ENCODE measurements around a stretch of chr6.

DNA sequence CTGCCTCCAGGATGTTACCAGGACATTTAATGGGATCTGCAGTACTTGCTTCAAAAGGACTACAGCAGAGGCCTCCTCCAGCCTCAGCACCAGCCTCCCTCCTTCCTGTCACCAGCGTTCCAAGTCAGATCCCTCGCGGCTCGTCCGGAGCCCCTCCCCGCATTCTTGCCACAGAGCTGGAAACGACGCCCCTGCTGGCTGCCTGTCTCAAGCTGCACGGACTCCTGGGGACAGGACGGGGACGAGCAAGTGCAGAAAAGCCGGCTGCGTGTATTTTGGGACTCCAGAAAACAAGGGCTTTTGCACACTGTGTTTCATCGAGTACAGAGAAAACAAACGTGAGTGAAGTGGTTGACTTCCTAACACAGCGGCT, 11.9 kb downstream of the TNFAIP3 start:
- PRO-cap, 6 experiments: peak in 3 of 6 experiments; most common plus-strand start position 219 of the sequence (in 2); most common minus-strand start position 74 of the sequence (in 1)
- RAMPAGE, long total RNA, 2 experiments: no peak in any of the 2 experiments
- RRBS: 23% methylated on average over 2 of the region's 16 CpGs

- PRO-cap, 6 experiments: no peak in any of the 6 experiments
- RAMPAGE, long total RNA, 2 experiments: no peak in any of the 2 experiments
- RRBS: no CpG with 5 or more reads among the region's 12 CpGs
Observed at GRCh38 chr6:137879387-137880358, 12.6 kb downstream of the TNFAIP3 start.

DNA sequence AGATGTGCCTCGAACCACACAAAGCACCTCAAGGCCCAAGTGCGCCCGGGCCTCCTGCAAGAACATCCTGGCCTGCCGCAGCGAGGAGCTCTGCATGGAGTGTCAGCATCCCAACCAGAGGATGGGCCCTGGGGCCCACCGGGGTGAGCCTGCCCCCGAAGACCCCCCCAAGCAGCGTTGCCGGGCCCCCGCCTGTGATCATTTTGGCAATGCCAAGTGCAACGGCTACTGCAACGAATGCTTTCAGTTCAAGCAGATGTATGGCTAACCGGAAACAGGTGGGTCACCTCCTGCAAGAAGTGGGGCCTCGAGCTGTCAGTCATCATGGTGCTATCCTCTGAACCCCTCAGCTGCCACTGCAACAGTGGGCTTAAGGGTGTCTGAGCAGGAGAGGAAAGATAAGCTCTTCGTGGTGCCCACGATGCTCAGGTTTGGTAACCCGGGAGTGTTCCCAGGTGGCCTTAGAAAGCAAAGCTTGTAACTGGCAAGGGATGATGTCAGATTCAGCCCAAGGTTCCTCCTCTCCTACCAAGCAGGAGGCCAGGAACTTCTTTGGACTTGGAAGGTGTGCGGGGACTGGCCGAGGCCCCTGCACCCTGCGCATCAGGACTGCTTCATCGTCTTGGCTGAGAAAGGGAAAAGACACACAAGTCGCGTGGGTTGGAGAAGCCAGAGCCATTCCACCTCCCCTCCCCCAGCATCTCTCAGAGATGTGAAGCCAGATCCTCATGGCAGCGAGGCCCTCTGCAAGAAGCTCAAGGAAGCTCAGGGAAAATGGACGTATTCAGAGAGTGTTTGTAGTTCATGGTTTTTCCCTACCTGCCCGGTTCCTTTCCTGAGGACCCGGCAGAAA, 14.2 kb downstream of the TNFAIP3 start:
- PRO-cap, 6 experiments: no peak in any of the 6 experiments
- RAMPAGE, long total RNA, 2 experiments: no peak in any of the 2 experiments
- RRBS: 95% methylated on average over 8 of the region's 27 CpGs

DNA sequence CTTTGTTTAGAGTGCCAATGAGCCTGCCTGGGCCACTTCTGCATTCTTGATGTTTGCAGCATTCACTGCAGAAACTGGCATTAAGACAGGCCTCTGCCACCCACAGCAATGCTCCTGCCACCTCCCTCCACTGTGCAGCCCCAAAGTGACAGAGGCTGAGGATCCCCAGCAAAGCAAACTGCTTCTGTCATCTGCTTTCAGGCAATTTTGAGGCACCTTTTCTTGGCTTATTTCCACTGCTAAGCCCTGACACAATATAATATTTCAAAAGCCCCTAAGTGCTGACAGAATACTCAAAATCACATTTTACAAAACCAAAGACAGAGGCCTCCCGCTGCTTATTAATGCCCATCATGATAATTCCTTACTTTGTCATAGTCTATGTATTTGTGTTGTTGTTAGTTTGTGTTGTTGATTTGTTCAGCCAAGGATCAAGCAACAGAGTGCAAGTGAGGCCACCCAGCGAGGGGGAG, 61.4 kb downstream of the TNFAIP3 start:
- PRO-cap, 6 experiments: no peak in any of the 6 experiments
- RAMPAGE, long total RNA, 2 experiments: no peak in any of the 2 experiments
- RRBS: no CpG with 5 or more reads among the region's 2 CpGs

GRCh38 chr6:138088321-138089041, 18.7 kb downstream of the PERP start:
- PRO-cap, 6 experiments: no peak in any of the 6 experiments
- RAMPAGE, long total RNA, 2 experiments: no peak in any of the 2 experiments
- RRBS: no CpG with 5 or more reads among the region's 6 CpGs

GRCh38 chr6:138386849-138387323, 9.2 kb downstream of the SMIM28 start:
- PRO-cap, 6 experiments: no peak in any of the 6 experiments
- RAMPAGE, long total RNA, 2 experiments: no peak in any of the 2 experiments
- RRBS: no CpG with 5 or more reads among the region's 3 CpGs

GRCh38 chr6:138431577-138432820, 28.0 kb downstream of the HEBP2 start:
- PRO-cap, 6 experiments: no peak in any of the 6 experiments
- RAMPAGE, long total RNA, 2 experiments: no peak in any of the 2 experiments
- RRBS: 89% methylated on average over 3 of the region's 33 CpGs

DNA sequence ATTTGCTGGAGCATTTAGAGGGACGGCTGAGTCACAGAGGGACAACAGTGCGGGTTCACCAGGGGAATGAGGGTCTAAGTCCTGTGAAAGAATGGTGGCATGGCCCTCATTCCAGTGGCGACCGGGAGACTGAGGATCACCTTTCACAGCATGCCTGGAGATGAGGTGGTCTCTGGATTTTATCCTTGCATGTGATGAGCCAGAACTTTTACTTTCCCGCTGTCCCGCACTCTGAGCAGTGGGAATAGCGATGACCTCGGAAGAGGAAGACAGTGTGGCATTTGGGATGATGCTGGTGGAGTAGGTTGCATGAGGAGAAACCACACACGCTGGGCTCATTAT, 28.8 kb downstream of the HEBP2 start:
- PRO-cap, 6 experiments: peak in 1 of 6 experiments; most common minus-strand start position 125 of the sequence (in 1)
- RAMPAGE, long total RNA, 2 experiments: no peak in any of the 2 experiments
- RRBS: no CpG with 5 or more reads among the region's 9 CpGs

GRCh38 chr6:139013155-139013594, 15.4 kb upstream of the ABRACL start:
- PRO-cap, 6 experiments: no peak in any of the 6 experiments
- RAMPAGE, long total RNA, 2 experiments: no peak in any of the 2 experiments

- PRO-cap, 6 experiments: no peak in any of the 6 experiments
- RAMPAGE, long total RNA, 2 experiments: no peak in any of the 2 experiments
- RRBS: no CpG with 5 or more reads among the region's 7 CpGs
Observed at GRCh38 chr6:139016840-139017703, 11.5 kb upstream of the ABRACL start.

- PRO-cap, 6 experiments: peak in 4 of 6 experiments; most common plus-strand start chr6:139029584 (in 4); most common minus-strand start chr6:139029498 (in 3)
- RAMPAGE, long total RNA, 2 experiments: no peak in any of the 2 experiments
- RRBS: 2% methylated on average over 18 of the region's 37 CpGs
Observed at GRCh38 chr6:139029430-139029832, 886 bp downstream of the ABRACL start.

GRCh38 chr6:139030281-139030576, 1.7 kb downstream of the ABRACL start:
- PRO-cap, 6 experiments: no peak in any of the 6 experiments
- RAMPAGE, long total RNA, 2 experiments: no peak in any of the 2 experiments
- RRBS: no CpG with 5 or more reads among the region's 2 CpGs

GRCh38 chr6:139146475-139146688, 11.5 kb downstream of the HECA start:
- PRO-cap, 6 experiments: no peak in any of the 6 experiments
- RAMPAGE, long total RNA, 2 experiments: no peak in any of the 2 experiments
- RRBS: no CpG with 5 or more reads among the region's 4 CpGs

GRCh38 chr6:139157638-139158122, 22.8 kb downstream of the HECA start:
- PRO-cap, 6 experiments: no peak in any of the 6 experiments
- RAMPAGE, long total RNA, 2 experiments: no peak in any of the 2 experiments
- RRBS: no CpG with 5 or more reads among the region's 2 CpGs

GRCh38 chr6:139175976-139176214, 41.0 kb downstream of the HECA start:
- PRO-cap, 6 experiments: no peak in any of the 6 experiments
- RAMPAGE, long total RNA, 2 experiments: no peak in any of the 2 experiments
- RRBS: no CpG with 5 or more reads among the region's 2 CpGs

DNA sequence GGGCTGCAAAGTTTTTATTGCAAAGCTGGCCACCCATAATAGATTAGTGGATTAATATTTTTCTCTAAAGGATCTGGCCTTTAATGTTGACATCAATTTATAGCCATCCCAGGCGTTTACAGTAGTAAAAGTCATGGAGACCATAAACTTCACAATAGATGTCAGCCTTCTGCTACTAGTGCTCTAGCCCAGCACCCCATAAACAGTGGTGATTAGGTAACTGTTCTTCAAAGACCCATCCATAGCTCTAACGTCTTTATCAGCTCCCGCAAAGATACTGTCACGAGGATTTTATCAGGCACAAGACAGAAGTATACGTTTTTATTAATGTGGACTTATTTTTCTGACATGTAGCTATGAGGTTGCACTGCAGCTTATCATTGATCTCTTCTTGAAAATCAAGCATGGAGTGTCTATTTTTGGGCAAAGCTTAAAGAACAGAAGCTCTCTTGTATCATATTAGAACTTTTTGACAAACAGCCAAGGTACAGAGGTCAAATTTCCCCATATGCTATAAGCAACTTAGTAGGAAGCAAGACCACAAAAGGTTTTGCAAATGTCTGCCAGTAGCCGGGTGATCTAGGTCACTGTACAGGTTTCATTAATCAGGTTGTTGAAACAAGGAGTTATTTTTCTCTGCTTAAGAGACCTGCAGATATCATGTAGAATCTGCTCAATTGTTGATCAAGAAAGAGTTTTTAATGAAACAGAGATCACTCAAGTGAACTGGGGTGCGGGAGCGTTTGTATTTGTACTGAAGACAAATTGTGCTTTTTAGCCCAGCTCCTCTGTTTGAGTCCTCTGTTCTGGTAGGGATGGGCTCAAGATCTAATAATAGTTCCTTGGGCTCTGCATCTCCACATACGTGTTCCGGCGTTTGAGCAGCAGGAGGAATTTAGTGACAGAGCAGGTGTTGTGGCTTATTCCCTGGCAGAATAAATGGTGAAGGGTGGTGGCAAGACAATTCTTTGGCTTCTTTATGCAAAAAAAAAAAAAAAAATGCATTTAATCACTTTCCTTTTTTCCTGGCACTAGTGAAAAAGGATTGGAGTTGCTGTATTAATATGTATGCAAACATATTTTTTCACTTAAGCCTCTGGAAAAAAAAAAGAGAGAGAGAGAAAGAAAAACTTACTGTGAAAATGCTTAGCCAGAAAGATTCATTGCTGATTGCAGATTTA, 4.4 kb downstream of the CITED2 start:
- PRO-cap, 6 experiments: peak in 2 of 6 experiments; most common plus-strand start position 933 of the sequence (in 2); most common minus-strand start position 794 of the sequence (in 1)
- RAMPAGE, long total RNA, 2 experiments: no peak in any of the 2 experiments
- RRBS: no CpG with 5 or more reads among the region's 11 CpGs

GRCh38 chr6:139480107-139480787, 105.8 kb upstream of the CITED2 start:
- PRO-cap, 6 experiments: no peak in any of the 6 experiments
- RAMPAGE, long total RNA, 2 experiments: no peak in any of the 2 experiments
- RRBS: no CpG with 5 or more reads among the region's 6 CpGs

GRCh38 chr6:139530925-139531605, 156.6 kb upstream of the CITED2 start:
- PRO-cap, 6 experiments: no peak in any of the 6 experiments
- RAMPAGE, long total RNA, 2 experiments: no peak in any of the 2 experiments
- RRBS: no CpG with 5 or more reads among the region's 8 CpGs

DNA sequence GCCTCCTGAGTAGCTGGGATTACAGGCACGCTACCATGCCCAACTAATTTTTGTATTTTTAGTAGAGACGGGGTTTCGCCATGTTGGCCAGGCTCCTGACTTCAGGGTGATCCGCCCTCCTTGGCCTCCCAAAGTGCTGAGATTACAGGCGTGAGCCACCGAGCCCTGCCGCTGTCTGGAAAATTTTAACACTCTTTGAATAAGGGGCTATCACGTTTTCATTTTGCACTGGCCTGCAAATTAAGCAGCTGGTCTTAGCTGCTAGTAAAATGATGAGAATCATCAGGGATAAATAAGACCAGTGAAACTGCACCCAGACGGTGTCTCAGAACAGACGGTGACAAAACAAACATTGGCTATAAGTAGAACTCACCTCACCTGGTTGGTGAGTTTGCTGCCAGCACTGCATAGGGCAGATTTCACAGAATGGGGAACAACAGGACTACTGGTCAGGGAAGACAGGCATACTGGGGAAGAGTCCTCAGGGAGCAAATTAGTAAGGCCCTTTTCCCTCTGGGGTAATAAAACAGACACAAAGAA, 175.8 kb upstream of the CITED2 start:
- PRO-cap, 6 experiments: no peak in any of the 6 experiments
- RAMPAGE, long total RNA, 2 experiments: no peak in any of the 2 experiments
- RRBS: no CpG with 5 or more reads among the region's 10 CpGs

DNA sequence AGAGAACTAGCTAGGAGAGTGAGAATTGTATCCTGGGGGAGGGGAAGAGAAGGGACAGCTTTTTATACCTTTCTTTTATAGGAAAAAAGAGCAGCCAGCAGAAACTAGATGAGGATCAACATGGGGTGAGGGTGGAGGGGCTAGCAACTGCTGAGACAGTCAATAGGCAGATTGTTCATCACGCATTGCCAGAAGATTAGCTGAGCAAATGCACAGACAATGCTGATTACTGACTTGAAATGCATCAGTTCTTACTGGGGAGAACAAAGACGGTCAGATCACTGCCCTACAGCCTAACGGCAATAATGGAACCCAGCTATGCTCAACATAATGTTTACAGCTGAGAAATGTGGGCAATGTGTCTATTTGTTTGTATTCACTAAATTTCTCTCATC, 514.3 kb upstream of the CITED2 start:
- PRO-cap, 6 experiments: no peak in any of the 6 experiments
- RAMPAGE, long total RNA, 2 experiments: no peak in any of the 2 experiments
- RRBS: no CpG with 5 or more reads among the region's 3 CpGs